Peritoneum (tissue), 1 donor: ENCODE results near the genes UGT2B4 and ADAMTS3.

DNA sequence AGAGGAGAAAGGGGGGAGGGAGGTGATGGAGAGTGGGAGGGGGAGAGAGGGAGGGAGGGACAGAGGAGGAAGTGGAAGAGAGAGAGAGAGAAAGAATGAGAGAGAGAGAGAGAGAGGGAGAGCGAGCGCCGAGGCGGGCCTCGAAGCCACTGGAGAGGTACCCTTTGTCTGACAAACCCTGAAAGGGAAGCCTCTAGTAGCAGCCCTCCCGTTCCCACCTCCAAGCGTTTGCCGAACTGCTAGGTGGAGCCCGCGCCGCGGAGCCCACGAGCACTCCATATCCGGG, 226 bp upstream of the ADGRL3 start:
- PRO-cap: no peak

GRCh38 chr4:64271270-64272338, 137.6 kb downstream of the TECRL start:
- PRO-cap: no peak

- PRO-cap: no peak
Observed at GRCh38 chr4:64356032-64356624, 53.1 kb downstream of the TECRL start.

DNA sequence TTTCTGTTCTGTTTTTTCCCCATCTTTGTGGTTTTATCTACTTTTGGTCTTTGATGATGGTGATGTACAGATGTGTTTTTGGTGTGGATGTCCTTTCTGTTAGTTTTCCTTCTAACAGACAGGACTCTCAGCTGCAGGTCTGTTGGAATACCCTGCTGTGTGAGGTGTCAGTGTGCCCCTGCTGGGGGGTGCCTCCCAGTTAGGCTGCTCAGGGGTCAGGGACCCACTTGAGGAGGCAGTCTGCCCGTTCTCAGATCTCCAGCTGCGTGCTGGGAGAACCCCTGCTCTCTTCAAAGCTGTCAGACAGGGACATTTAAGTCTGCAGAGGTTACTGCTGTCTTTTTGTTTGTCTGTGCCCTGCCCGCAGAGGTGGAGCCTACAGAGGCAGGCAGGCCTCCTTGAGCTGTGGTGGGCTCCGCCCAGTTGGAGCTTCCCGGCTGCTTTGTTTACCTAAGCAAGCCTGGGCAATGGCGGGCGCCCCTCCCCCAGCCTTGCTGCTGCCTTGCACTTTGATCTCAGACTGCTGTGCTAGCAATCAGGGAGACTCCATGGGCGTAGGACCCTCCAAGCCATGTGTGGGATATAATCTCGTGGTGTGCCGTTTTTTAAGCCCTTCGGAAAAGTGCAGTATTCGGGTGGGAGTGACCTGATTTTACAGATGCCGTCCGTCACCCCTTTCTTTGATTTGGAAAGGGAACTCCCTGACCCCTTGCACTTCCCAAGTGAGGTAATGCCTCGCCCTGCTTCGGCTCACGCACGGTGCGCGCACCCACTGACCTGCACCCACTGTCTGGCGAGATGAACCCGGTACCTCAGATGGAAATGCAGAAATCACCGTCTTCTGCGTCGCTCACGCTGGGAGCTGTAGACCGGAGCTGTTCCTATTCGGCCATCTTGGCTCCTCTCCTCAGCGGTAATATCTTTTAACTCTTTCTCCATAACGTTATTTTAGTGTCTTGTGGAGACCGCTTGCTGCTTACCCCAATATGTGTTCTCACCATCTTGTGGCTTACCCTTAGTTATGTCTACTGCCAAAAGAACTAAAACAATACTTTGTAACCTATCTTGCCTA, 328.4 kb upstream of the EPHA5 start:
- PRO-cap: no peak

- PRO-cap: no peak
Observed at GRCh38 chr4:67697865-67698480, 3.0 kb downstream of the UBA6 start.

DNA sequence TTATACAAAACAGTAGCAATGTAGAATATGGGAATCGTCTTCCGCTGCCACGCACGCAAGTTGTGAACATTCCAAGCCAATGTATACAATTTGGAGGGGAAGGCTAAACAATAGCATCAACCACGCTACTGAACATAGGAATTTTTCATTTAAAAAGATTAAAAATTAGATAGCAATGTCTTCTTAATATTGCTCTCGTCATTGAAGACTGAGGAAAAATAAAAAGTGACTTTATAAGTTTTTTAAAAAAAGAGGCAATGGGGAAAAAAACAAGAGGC, 36.6 kb downstream of the YTHDC1 start:
- PRO-cap: no peak

DNA sequence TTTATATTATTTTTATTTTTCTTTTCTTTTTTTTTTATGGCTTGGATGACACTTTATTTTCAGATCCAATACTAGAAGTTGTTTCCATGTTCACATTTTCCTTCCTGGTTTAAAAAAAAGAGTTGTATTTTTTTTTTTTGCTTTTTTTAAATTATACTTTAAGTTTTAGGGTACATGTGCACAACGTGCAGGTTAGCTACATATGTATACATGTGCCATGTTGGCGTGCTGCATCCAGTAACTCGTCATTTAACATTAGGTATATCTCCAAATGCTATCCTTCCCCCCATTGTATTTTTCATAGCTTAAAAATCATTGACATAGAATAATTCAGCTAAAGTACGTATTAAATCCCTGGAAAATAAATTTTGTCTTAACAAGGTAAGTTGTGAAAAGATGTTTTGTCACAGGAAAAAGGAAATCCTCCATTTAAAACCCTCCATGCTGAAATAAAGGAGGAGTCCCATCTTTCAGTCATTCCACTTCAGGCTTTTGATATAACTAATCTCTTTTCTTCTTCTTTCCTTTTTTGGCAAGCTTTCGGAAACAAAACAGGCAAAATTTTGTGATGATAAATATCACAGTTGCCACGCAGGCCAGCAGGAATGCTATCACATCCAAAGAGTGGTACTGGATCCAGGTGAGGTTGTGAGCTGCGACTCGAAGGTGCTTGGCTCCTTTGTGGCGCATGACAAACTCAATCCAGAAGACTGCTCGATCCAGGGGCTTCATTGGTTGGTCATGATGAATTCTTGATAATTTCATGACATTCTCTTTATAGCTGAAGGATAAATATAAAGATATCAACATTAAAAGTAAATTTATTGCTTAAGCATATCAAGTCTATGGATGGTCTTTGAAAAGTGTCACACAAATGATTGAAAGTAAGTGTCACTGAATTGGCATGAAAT, 23.6 kb downstream of the UGT2B15 start:
- PRO-cap: no peak

DNA sequence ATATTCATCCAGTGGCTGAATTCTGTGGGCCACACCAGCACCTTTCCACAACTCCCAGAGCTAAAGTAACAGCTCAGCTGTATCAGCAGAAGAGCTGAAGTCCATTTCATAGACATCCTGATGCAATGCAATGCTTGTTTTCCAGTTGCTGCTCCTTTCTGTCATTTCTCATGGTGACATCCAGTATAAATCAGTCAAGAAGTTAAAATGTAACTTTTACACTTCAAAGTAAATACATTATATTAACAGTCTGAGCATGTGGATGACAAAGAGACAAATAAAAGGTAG, at the start of gene UGT2B4:
UGT2B4 (minus strand) TSS at position 160 of the 288 bp plus-strand sequence.
- PRO-cap: no peak

- PRO-cap: no peak
Observed at GRCh38 chr4:69754956-69755658, 5.3 kb downstream of the SULT1B1 start.

DNA sequence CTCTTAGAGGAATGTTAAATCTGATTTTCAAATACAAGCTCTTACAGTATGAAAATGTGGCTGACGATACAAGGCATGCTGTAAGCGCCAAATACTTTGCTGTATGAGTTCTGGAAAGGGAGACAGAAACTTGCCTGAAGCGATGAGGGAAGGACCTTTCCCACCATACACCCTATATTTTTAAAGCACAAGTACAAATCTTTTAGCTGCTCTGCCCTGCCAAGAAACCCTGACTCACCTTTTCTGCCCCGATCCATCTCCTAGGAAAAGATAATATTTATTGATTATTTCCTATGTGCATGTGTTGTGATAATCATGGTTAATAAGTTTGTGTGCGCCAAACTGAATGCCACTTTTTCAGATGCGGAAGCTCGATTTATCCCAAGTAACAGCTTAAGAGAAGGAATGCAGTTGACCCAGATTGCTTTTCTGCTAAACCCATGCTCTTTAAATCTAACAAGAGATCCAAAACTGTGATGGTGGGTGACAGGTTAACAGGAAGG, 15.6 kb upstream of the RUFY3 start:
- PRO-cap: no peak

DNA sequence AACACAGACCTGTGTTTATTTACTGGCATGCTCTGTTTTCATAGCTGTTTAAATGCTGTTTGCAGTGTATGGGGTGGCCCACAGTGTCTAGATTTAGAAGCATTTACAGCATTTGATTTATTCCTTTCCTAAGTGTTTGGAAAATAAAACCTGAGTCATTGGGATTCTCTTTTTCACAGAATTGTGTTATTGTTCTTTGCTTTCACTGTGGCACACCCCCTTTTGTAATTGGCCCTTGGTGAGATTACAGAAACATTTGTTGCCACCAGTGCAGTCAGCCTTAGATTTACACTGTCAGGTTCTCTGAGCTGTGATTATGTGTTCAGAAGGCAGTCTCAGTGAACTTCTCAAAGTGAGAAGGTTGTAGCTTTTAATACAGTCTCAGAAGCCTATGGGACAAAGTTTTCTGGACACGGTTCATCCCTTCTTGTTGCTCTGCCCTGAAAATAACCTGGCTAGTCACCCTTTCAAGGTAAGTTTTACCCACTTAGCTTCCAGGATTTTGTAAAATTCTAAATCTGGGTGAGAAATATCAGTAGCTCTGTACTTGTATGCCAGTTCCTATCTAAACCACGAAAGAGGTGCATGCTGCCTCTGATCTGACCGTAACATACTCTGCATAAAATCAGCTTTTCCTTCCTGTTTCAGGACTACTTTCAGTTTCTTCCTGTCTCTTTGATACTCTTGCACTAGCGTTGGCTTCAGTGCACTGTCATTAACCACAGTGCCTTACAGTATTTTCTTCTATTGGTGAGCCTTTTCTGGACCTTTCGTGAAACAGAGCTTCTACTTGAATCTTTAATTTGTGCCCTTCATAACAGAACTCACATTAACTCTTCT, 12.6 kb downstream of the RUFY3 start:
- PRO-cap: no peak

- PRO-cap: no peak
Observed at GRCh38 chr4:70902993-70903213, 734 bp downstream of the MOB1B start.

DNA sequence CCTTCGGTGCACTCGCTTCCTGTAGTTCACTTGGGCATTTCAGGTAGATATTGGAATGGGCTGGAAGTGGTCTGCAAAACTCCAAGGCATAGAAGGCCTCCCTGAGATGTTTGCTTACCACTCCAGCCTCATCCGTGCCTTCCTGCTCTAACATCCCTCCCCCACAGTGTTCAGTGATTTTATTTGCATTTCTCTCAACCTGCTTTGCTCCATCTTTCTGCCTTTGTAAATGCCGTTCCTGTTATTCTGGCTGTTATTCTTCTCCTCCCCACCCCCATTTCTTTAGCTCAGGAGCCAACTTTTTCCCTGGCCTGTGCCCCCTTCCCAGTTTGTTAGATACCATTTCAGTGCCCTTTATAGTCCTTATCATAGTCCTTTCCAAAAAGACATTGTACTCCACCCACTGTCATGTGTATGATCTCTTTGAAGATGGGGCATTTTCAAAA, 25.6 kb downstream of the MOB1B start:
- PRO-cap: no peak

GRCh38 chr4:70992309-70992742, 1.1 kb upstream of the DCK start:
- PRO-cap: no peak

GRCh38 chr4:71235769-71236266, 48.8 kb downstream of the SLC4A4 start:
- PRO-cap: no peak

DNA sequence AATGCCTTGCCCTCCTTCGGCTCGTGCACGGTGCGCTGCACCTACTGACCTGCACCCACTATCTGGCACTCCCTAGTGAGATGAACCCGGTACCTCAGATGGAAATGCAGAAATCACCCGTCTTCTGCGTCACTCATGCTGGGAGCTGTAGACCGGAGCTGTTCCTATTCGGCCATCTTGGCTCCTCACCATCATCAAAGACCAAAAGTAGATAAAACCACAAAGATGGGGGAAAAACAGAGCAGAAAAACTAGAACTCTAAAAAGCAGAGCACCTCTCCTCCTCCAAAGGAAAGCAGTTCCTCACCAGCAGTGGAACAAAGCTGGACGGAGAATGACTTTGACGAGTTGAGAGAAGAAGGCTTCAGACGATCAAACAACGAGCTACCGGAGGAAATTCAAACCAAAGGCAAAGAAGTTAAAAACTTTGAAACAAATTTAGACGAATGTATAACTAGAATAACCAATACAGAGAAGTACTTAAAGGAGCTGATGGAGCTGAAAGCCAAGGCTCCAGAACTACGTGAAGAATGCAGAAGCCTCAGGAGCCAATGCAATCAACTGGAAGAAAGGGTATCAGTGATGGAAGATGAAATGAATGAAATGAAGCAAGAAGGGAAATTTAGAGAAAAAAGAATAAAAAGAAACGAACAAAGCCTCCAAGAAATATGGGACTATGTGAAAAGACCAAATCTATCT, 232.7 kb downstream of the SLC4A4 start:
- PRO-cap: no peak

DNA sequence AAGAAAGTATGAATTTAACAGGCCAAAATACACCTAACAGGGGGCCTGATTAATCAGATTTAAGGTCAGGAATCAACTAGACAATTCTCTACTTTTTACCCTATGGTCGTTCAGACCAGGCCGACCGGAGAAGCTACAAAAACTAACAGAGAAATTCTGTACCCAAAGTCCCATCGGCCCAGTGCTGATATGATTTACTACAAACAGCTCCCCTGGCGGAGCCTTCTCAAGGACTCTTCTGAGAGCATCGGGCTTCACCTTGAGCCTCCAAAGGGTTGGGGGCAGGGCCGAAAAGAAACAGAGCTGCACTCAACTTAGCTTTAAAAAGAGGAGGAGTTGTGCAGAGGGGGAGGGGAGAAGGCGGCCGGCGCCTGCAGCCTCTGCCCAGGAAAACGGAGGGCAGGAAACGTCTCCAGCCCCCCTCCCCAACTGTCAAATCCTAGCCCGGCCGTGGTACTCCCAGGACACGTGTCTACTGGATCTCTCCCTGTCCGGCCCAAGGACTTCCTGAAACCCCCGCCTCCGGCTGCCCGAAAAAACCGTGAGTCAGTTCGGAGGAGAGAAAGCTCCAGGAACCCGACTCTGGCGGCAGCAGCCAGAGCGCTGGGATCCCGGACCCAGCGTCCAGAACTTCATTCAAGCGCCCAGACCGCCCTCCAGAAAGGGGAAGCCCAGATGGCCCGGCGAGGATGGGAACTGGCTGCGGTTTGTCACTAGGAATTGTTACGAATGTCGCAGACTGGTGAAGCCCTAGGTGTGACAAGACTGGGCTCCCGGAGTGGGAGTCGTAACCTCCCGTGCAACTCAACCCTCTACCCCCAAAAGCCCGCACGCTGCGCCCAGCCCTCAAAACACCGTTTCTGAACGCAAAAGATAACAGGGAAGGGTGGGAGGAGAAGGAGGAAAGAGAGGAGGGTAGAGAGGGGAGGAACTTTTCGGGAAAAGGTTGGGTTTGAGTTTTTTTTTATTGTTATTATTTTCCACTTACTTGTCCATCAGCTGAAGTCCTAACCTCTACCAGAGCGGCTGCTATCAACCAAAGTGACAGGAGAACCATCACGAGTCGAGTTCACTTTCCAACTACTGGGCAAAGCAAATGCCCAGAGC, 962 bp downstream of the ADAMTS3 start:
- PRO-cap: bidirectional peak, plus-strand start at position 597 of the sequence, minus-strand start at position 474 of the sequence

GRCh38 chr4:72569068-72569460, at the start of gene ADAMTS3:
TSS of gene ADAMTS3 (minus strand) at chr4:72569221.
- PRO-cap: no peak

- PRO-cap: no peak
Observed at GRCh38 chr4:72569461-72570474, 747 bp upstream of the ADAMTS3 start.

- PRO-cap: no peak
Observed at GRCh38 chr4:72896412-72897005, 173.0 kb downstream of the COX18 start.